Glomerular endothelial cell (primary cell): ENCODE results near the genes RBM15 and ADORA3.

- RAMPAGE, long total RNA: no peak
These were observed 33.7 kb downstream of the KCNC4 start for GRCh38 chr1:110243799-110244163.

GRCh38 chr1:110337410-110338137, 1.6 kb upstream of the RBM15 start:
- RAMPAGE, long total RNA: no peak

DNA sequence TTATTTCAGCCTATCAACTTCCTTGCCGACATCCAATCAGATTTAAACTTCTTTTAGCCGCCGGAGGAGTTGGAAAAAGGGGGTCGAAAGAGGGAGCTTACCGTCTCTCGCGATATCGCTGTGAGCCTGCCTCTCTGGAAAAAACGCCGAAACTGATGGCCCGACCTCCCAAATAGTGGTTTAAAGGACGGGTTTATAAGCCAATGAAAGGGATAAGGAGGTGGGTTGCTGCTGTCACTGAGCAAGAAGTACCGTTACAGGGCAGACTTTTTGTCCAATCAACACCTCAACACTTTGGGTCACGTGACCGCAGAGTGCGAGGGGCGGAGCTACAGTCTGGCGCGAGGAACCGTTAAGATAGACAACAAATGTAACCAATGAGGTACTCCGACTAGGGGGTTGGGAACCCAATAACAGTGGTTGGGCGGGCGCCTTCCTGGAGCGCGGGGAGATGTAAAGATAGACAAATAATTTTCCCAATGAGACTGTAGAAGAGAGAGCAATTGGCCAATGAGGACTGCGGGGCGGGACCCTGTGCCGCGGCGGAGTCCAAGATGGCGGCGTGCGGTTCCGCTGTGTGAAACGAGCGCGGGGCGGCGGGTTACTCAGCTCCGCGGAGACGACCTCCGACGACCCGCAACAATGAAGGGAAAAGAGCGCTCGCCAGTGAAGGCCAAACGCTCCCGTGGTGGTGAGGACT, at the start of gene RBM15:
TSS of gene RBM15 (plus strand) at position 482 of the 700 bp plus-strand sequence.
- RAMPAGE, long total RNA: start-site peak on the plus strand centred at position 547 of the sequence, 21 bp wide, 81 and 131 reads in 2 replicates

GRCh38 chr1:110395862-110396381, 5.1 kb upstream of the SLC16A4 start:
- RAMPAGE, long total RNA: no peak

DNA sequence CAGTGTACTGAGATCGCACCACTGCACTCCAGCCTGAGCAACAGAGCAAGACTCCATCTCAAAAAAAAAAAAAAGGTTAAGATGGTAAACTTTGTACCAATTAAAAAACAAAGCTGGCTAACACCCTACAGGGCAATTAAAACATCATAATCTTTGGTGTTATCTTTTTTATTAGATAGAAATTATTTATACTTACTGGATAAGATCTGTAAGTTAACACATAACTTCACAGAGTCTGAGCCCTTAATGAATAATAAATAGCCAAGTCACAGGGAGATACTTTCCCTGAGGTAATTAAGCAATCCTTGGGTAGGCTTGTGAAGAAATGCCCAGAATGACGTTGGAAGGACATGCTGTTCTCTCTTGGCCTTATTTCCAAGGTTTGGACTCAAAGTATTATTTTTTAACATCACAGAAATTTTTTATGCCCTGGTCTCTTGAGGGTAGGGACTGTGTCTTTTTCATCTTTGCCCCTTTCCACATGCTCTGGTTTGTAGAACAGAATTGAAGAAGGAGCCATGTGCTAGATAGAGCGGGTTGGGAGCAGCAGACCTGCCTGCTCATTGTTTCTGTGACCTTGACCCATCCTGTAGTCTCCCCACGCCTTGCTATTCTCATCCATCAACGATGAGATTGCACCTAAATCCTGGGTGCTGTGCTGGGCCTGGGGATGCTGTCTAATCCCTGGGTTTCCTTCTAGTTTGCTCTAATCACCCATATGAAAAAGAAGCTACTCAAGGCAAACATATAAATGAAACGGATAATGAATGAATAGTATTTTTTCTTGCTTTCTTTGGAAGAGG, 17.2 kb upstream of the LAMTOR5 start:
- RAMPAGE, long total RNA: no peak

GRCh38 chr1:110534032-110534347, 15.0 kb upstream of the KCNA10 start:
- RAMPAGE, long total RNA: no peak

DNA sequence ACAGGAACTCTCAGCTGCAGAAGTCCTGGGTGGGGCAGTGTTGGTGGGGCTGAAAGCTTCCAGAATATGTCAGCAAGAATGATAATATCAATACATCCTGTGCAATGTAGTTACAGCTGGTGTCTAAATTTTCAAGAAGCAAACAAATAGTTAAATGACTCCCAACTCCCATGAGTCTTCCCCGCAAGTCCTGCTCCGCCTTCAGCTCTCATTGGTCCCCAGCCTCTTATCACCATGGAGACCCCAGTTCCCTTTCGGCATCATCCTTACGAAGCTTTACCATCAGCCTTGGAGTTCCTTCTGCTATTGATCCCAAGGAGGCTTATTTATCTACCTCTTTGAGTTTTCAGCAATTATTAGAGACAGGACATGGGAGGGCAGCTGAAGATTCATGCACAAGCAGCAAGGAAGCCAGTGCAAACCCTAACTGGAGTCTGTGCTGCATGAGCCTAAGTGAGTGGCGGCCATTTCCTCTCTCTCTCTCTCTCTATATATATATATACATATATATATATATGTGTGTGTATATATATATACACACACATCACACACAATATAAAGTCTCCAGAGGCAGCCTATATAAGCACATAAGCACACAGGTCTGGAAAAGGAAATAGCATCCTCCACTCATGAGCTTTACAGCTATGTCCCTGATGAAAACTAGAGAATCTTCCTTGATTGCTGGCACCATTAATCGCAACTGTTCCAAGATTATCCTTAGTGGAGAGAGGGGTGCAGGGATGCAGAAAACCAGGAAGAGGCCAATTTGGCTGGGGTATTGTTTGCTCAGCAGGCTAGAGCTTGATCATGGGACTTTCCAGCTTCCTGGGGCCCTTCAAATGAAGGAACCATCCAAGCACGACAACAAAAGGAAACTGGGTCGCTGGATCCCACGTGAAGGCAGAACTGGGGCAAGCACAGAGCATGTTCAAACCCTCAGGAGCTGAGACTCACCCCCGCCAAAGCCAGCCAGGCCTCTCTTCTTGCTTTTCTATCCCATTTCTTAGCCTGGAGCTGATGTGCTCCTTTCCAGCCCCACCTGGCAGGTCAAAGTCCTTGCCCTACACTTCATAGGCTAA, 12.0 kb downstream of the KCNA2 start:
- RAMPAGE, long total RNA: no peak

GRCh38 chr1:110772191-110772627, 97.5 kb upstream of the KCNA3 start:
- RAMPAGE, long total RNA: no peak

- RAMPAGE, long total RNA: no peak
These were observed 33.3 kb downstream of the CD53 start for GRCh38 chr1:110906201-110906786.

GRCh38 chr1:111198745-111199642, 1.5 kb downstream of the DENND2D start:
- RAMPAGE, long total RNA: no peak

GRCh38 chr1:111422372-111423458, 4.8 kb downstream of the OVGP1 start:
- RAMPAGE, long total RNA: no peak

GRCh38 chr1:111449625-111449858, 278 bp downstream of the ATP5PB start:
- RAMPAGE, long total RNA: no peak

GRCh38 chr1:111503125-111504268, at the start of gene ADORA3:
TSS of gene ADORA3 (minus strand) at chr1:111503633.
- RAMPAGE, long total RNA: no peak

DNA sequence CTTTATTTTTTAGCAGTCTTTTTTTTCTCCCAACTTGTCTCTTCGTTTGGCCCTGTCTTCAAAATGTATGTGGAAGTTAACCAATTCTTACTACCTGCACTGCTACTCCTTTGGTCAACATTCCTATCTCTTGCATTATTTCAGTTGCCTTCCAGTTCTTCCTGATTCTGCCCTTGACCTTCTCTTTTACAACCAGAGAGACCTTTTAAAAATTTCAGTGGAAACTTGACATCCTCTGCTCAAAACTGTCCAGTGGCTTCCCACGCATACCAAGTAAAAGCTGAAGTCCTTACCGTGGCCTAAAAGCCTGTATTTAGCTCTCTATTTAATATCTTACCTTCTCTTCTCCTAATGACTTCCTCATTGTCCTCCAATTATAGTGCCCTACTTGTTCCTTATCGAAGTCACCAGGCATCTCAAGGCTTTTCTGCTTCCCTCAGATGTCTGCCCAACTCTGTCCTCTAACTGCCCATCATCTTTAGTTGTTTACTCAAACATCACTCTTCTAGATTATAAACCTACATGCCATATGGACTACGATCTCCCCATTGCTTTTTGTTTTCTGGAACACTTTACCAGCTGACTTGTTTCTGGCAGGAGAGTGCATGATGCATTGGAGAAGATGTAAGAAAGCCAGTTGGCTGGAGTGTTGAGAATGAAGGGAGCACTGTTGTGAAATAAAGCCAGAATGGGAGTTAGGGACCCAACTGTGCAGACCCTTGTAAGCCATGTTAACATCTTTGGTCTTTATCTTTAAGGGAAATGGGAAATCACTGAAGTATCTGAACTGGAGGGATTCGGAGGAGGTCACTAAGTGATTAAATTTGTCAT, 41.1 kb downstream of the RAP1A start:
- RAMPAGE, long total RNA: no peak

GRCh38 chr1:111904342-111905386, 84.8 kb downstream of the KCND3 start:
- RAMPAGE, long total RNA: no peak

DNA sequence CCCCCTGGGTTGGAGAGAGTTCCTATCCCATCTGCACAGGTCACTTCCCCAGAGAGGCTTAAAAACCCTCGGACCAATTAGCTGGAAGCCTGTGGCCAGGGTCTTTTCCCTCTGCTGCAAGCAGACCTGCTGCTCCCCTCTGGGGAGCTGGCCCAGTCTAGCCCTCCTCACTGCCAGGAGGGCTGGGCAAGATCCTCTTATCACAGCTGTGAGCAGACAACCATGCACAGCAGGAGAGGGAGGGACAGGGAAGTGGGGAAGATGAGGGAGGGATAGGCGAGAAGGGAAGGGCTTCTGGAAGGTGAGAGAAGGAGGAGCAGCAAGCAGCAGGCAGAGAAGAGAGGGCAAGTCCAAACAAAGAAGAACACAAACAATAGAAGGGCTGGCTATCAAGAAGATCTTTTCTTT, 40.9 kb downstream of the KCND3 start:
- RAMPAGE, long total RNA: no peak

GRCh38 chr1:112063874-112064190, 74.4 kb upstream of the KCND3 start:
- RAMPAGE, long total RNA: no peak

DNA sequence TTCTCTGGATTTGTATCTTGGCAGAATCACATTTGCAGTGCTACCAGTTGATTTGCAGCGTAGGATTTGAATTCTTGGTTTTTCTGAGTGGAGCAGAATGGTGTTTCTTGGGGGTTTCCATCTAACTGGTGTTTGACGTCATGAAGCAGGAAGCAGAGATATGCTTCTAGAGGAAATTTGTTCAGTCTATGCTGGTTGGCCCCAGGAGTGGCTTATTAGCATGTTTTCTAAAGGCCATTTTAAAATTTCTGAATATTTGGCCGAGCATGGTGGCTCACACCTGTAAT, 3.5 kb downstream of the CTTNBP2NL start:
- RAMPAGE, long total RNA: no peak

DNA sequence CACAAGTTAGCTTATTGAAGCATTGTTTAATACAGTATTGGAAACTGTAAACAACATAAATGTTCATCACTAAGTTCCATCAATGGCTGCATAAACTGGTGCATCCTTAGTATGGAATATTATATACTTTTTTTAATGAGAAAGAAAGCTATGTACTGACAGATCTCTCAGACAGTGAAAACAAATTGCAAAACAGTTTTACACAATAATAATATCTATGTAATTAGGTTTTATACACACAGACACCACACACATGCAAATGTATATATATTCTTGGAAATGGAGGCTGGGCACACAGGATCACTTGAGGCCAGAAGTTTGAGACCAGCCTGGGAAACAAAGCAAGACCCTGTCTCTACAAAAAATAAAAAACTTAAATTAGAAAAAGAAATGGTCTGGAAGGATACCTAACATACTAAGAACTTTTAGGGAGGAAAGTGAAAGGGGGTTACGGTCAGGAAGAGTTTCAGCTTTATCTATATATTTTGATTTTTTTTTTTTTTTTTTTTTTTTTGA, 35.6 kb downstream of the CTTNBP2NL start:
- RAMPAGE, long total RNA: no peak

DNA sequence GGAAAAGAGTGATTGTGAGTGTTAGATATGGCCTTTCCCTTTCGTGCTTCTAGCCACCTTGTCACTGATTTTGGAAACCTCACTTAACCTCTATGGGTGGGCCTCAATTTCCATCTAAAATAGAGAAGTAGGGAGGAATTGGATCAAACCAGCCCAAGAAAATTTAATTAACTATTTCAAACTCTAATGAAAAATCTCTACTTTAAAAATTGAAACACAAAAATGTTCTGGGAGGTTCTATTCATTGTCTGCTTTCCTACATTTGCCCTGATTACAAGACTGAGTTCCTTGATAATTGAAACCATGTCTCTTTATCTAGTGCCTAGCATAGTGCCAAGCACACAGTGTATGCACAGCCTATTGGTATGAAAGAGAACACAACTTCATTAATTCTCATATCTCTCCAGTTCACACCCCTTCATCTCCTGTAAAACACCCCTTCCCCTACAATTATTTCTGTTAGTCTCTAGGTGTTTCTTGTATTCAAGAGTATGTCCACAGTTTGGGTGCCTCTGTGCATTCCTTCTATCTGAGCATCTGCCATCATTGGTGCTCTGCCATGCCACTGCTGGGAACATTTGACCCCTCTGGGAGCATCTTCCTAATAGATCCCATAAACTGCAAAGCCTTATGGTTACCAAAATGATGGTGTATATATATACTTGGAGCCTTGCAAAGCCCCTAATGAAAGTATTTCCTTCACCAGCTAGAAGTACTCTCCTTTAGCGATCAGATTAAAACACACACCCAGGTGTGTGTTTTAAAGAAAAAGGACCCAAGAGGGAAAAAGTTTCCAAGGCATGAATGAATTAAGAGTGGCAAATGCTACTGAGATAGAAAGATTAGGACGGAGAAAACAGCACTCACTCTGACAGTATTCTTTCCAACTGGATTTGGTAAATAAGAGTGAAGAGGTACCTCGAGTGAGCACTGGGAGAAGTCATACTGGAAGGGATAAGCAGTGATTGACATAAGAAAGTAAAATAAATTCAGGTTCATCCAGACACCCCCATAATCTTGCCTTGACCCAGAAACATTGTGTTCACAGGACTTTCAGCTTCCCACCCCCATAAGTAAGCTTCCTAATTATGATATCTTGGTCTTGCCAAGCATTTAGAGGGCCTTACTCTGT, 5.4 kb downstream of the CAPZA1 start:
- RAMPAGE, long total RNA: no peak